ENCODE results near the gene LCOR.

DNA sequence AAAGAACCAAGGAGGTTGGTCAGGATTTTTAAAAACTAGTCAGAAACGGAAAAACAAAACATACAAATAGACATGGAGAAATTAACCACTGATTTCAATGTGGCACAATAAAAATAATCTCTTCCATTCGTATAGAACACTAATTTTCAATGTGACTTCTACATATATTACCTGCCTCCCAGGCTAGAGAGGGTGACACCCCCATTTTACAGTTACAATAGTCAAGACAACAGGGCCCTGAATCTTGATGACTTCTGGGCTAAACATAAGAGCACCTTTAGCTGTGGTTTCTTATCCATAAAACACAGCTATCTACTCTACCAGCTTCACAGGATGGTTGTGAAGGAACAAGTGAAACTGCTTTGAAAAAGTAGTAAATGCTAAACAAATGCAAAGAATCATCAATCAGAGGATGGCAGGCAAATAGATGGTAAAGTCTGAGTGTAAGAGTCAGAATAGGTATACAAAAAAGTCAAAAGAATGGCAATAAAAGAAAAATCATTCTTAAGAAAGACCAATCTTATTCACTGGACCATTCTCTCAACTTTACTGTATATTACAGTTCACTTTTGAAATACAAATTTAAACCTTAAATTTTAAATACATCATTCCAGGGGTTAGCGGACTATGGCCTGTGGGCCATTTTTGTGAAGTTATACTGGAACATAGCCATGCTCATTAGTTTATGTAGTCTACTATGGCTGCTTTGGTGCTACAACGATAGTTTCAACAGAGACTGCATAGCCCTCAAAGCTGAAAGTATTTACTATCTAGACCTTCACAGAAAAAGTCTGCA lies 3.7 kb upstream of the TLL2 start:
- RRBS, result no CpG with 5 or more reads among the region's 4 CpGs

DNA sequence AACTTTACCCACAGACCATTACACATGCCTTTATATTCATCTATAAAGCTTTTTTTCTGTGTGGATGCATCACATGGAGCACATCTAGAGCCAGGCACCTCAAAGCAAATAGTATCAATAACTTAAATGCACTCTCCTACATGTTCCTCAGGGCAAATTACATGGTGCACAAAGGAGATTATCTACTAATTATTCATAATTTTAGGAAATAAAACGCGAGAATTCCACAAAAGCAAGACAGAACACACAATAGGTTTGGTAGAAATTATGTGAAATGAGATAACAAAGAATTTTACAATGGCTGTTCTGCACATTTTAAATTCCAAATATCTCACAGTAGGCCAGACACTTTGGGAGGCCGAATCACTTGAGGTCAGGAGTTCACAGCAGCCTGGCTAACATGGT lies 33.5 kb upstream of the TLL2 start:
- RRBS, result no CpG with 5 or more reads among the region's 3 CpGs

DNA sequence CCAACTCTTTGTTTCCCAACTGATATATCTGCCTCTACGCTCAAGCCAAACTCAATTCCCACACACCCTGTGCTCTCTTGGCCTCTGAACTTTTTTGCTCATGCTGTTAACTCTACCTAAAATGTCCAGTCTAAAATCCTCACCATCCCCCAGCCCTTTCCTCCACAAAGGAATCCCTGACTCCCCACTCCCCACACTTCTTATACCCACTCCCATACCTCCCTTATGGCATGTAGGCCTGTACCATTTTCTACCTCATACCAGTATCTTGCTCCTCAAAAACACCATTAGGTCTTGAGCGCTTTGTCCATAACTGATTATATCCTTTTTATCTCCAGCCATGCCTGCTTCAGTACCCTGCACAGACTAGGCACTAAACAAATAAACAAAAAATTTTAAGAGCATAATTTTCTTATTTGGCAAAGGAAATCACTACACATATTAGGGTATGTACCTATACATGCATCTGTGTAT lies 19.3 kb downstream of the TM9SF3 start:
- RRBS, result no CpG with 5 or more reads among the region's 2 CpGs

- RRBS, result no CpG with 5 or more reads among the region's 2 CpGs
Measured at GRCh38 chr10:96576992-96577572, 9.7 kb downstream of the TM9SF3 start.

- RRBS, result no CpG with 5 or more reads among the region's 36 CpGs
Measured at GRCh38 chr10:96719116-96720344, 784 bp downstream of the PIK3AP1 start.

DNA sequence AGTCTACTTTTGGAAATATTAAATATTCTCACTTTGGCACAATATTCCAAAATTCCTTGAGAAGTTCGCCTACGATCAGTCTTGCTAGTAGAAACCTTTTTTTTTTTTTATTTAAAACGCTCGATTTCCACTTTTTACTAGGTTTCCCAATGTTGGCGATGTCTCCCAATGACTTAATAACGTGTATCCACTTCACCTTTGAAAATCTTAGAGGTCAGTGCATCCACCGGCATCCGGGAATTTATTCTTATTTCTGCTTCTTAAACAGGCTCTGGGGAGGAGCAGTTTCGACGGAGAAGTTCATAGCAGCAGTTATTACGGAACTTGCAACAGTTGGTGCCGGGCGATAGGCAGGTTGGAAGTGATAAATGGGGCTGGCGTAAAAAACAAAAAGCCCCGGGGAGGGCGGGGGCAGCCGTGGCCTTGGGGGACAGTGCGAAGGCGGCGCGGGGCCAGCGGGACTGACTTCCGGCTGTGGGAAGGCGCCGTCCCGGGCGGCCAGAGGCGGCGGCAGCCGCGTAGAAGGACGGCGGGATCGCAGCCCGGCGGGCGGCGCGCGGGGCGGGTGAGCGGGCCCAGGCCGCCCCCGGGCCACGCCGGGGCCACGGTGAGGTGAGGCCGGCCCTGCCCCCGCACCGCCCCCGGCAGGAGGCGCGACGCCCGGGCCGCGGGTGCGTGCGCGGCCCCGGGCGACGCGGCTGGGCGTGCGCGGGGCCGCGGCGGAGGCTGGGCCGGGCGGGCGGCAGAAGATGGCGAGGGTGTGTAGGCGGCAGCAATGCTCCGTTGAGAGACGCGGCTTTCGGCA lies at the start of gene LCOR:
LCOR (plus strand) TSS at position 745 of the 805 bp plus-strand sequence.
- RRBS, result 2% methylated on average over 43 of the region's 79 CpGs

DNA sequence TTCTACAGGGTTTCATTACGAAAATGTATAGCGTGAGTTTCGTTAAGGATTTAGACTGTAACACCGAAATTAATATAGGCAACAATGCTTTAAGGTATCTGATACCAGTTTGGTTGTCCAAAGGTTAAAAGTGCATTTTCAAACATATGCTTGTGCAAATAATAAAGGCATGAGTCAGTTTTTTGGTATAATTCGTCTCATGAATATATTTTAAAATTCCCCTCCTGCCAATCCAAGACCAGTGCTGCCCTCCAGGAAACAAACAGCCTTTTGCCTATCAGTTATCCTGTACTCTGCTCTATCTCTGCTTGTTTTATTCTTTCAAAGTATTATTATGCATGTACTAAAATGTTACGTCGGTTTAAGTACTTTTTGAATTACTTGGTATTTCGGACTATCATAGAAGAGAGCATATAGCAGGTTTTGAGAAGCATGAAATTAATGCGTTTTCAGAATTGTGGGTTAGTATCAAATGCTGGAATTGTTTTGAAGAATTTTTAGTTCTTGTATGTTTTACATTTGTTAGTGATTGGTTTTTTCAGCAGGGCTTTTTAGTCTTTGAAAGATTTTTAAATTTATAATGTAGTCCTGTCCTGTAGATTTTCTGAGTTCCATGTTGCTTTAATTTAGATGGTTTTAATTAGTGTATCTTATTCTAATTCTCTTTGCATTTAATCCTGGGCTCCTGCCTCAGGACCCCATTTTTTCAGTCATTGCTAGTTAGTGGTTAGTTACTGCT lies 2.2 kb downstream of the LCOR start:
- RRBS, result no CpG with 5 or more reads among the region's 9 CpGs

GRCh38 chr10:96898440-96899055 lies 66.5 kb downstream of the LCOR start:
- RRBS, result no CpG with 5 or more reads among the region's 3 CpGs

- RRBS, result no CpG with 5 or more reads among the region's 2 CpGs
Measured at GRCh38 chr10:96936631-96937190, 104.6 kb downstream of the LCOR start.

DNA sequence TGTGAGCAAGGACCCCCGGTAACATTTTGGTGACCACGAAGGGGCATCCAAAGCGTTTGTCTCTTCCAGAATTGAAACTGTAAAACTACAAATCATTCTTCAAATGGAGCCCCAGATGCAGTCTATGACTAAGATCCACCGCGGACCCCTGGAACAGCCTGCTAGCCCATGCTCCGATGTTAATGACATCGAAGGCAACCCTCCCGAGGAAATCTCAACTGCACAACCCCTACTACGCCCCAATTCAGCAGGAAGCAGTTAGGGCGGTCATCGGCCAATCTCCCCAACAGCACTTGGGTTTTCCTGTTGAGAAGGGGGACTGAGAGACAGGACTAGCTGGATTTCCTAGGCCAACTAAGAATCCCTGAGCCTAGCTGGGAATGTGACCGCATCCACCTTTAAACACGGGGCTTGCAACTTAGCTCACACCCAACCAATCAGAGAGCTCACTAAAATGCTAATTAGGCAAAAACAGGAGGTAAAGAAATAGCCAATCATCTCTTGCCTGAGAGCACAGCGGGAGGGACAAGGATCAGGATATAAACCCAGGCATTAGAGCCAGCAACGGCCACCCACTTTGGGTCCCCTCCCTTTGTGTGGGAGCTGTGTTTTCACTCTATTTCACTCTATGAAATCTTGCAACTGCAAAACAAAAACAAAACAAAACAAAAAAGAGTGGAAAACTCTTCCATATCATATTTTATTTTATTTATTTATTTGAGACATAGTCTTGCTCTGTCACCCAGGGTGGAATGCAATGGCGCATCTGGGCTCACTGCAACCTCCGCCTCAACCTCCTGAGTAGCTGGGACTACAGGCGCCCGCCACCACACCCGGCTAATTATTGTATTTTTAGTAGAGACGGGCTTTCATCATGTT lies 1.6 kb downstream of the ARHGAP19 start:
- RRBS, result no CpG with 5 or more reads among the region's 21 CpGs

- RRBS, result 2% methylated on average over 18 of the region's 53 CpGs
Measured at GRCh38 chr10:97319632-97320010, 550 bp downstream of the FRAT1 start.

DNA sequence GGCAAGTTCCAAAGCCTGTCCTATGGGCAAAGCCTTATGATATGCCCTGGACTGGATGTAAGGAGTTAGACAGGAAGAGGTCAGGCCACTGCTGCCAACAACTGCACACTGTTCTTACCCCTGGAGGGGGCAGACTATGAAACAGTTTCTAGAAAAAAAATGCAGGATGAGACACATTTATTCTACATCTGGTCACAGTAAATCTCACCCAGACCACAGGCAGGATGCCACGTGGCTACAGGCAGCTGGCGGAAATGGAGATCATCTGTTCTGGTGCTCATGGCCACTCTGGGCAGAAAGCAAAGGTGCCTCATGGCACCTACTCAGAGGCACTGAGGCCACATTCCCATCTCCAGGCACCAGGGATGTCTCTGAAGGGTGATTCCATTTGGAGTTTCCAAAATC lies 22.0 kb upstream of the FRAT2 start:
- RRBS, result no CpG with 5 or more reads among the region's 2 CpGs

GRCh38 chr10:97369274-97369744 lies 31.8 kb downstream of the RRP12 start:
- RRBS, result no CpG with 5 or more reads among the region's 10 CpGs

- RRBS, result no CpG with 5 or more reads among the region's 8 CpGs
Measured at GRCh38 chr10:97422905-97423627, 2.9 kb upstream of the PGAM1 start.

- RRBS, result no CpG with 5 or more reads among the region's 8 CpGs
Measured at GRCh38 chr10:97432208-97432730, 6.3 kb downstream of the PGAM1 start.

GRCh38 chr10:97549853-97550763 lies 22.5 kb upstream of the ANKRD2 start:
- RRBS, result no CpG with 5 or more reads among the region's 19 CpGs

- RRBS, result no CpG with 5 or more reads among the region's 7 CpGs
Measured at GRCh38 chr10:97665852-97666861, 20.9 kb downstream of the AVPI1 start.

GRCh38 chr10:97666862-97667262 lies 20.2 kb downstream of the AVPI1 start:
- RRBS, result no CpG with 5 or more reads among the region's 4 CpGs

- RRBS, result no CpG with 5 or more reads among the region's 5 CpGs
Measured at GRCh38 chr10:97781186-97781703, 9.4 kb upstream of the SFRP5 start.

- RRBS, result no CpG with 5 or more reads among the region's 3 CpGs
Measured at GRCh38 chr10:97882301-97882644, 32.6 kb downstream of the GOLGA7B start.

All from AG09309 (cell line).